Left common carotid artery plus branches (tissue), 1 donor: ENCODE measurements around a stretch of chr10.

DNA sequence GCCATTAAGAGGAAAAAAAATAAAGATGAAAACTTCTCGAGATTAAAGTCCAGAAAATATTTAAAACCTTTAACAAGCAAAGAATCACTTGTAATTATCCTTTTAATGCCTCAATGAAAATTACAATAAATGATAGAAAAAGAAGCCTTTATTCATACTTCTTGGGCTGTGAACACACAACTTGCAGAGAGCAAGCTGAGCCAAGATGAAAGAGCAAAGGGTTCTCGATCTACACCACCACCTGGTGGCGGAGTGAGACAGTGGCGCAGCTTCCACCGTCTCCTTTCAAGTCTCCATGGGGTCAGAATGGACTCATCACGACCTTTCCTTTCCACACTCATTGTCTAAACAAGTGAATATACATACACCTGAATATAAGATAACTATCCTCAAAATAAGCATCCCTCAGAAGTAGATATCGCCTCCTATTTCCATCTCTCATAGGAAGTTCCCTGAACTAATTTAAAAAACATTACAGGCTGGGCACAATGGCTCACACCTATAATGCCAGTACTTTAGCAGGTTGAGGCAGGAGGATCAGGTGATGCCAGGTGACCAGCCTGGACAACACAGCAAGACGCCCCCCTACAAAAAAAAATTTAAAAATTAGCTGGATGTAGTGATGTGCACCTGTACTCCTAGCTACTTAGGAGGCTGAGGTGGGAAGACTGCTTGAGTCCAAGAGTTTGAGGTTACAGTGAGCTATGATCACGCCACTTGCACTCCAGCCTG lies 40.7 kb downstream of the ATE1 start:
- PRO-cap = no peak

- PRO-cap = no peak
Measured at GRCh38 chr10:121917875-121918184, 10.0 kb downstream of the ATE1 start.

GRCh38 chr10:121959926-121960549 lies 15.0 kb downstream of the NSMCE4A start:
- PRO-cap = no peak

DNA sequence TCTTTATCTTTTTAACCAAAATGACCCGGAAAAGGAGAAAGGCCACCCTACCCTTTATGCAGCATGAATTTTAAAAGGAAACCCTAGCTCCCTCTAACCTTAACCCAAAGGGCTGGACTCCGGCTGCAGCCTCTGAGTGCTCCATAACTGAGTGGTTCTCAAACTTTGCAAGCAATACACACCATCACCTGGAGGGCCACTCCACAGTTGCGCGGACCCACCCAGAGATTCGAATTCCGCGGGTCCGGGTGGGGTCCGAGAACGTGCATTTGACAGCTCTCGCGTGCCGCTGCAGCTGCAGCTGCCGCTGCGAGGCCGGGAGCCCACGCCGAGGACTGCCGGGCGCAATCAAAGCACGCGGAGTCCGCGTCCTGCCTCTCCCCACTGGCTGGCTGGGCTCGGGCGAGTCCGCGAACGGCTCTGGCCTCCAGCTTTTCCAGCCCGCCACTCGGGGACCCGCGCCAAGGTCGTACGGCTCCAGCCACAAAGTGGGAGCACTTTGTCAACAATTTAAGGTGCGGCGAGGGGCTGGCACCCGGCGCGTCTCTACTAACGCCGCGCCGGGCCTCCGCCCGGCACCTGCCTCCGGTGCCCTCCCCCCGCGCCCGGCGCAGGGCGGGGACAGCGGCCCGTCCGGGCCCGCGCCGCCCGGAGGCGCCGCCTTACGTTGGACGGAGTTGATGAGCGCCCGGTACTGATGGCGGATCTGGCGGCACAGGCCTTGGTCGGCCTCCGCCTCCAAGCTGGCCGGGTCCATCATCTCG lies 627 bp downstream of the NSMCE4A start:
- PRO-cap = unidirectional peak, plus-strand start at position 513 of the sequence; bidirectional peak, plus-strand start at position 674 of the sequence, minus-strand start at position 548 of the sequence

- PRO-cap = no peak
Measured at GRCh38 chr10:121976592-121977159, 1.7 kb upstream of the NSMCE4A start.

GRCh38 chr10:122044676-122045511 lies 55.9 kb downstream of the TACC2 start:
- PRO-cap = no peak

DNA sequence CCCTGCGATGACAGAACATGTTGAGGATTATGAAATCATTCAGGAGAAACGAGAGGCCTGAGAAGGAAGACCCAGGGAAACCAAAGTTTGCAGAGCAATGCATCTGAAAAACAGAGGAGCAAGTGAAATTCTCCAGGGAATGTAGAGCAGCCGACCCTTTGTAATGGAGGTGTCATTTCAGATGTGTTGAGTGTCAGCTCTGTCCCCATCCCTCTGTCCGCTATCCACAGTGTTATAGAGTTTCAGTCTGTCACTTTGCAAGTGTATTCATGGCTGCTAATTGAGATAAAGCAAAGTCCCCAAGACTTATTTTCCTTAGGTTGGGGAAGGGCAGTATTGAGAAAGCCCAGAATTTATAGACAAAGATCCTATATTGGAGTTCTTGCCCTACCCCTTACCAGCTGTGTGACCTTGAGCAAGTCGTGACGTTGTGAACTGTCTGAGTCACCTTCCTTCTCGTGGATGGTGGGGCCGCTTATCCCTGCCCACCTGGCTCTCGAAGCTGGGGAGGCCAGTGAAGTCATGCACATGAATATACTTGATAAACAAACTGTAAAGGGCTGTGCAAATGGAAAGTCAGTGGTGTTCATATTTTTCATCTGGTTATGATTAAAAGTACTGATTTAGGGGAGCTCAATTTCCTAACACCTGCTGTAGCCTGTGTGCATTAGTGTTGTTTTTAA lies 127.3 kb downstream of the TACC2 start:
- PRO-cap = no peak

DNA sequence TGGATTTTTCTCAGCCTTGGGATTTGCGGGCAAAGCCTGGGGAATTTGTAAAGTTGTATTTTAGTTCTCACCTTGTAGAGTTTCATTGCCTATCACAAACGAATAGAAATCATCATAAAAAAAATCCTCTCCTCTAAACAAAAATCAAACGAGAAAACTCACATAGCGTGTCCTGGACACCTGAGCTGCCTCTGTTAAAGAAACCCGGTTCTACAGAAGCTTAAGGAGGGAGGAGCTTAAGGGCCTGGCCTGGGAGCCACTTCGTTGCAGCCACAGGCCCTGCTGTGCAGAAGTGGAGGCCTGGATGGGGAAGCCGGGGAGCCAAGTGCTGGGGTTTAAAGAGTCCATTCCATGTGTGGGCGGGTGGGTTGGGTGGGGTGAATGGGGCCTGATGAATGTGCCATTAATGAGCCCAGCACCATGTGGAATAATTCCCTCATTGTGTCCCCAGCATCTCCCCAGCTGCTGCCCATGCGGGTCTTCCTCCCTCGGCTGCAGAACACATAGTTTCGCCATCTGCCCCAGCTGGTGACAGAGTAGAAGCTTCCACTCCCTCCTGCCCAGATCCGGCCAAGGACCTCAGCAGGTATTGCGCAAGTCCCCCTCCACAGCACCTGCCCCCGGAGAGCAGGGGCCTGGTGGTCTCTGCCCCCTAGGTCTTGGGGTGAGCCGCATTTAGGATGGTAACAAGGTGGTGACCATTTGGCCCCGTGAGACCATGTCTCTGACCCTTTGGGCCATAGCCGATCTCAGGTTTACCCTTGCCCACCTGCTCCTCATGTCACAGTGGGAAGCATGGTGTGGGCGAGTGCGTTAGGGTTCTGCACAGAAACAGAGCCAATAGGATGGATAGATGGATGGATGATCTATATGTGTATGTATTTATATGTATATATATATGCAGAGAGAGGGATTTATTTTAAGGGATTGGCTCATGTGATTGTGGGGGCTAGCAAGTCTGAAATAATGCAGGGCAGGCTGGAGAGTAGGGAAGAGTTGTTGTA lies 127.7 kb upstream of the BTBD16 start:
- PRO-cap = no peak

DNA sequence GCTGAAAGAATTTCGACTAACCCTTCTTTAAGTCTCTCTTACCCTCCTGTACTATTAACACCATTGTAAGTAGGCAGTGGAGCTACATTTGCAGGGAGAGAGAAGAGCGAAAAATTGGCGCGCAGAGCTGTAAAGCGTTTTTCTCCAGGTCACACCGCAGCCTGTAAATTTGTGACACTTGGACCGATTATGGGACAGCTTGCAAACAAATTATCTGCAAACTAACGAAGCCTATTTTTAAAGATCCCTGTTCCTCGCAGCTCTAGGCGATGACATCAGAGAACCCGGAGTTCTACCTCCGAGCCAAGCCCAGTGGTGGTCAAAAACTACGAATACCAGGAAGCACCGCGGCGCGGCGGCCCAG lies 375 bp upstream of the PLEKHA1 start:
- PRO-cap = no peak

- PRO-cap = no peak
Measured at GRCh38 chr10:122375787-122375967, 1.2 kb downstream of the PLEKHA1 start.

- PRO-cap = no peak
Measured at GRCh38 chr10:122407777-122408101, 33.2 kb downstream of the PLEKHA1 start.

- PRO-cap = no peak
Measured at GRCh38 chr10:122460678-122461297, 565 bp upstream of the HTRA1 start.

GRCh38 chr10:122588736-122589287 lies 28.3 kb downstream of the DMBT1 start:
- PRO-cap = no peak

DNA sequence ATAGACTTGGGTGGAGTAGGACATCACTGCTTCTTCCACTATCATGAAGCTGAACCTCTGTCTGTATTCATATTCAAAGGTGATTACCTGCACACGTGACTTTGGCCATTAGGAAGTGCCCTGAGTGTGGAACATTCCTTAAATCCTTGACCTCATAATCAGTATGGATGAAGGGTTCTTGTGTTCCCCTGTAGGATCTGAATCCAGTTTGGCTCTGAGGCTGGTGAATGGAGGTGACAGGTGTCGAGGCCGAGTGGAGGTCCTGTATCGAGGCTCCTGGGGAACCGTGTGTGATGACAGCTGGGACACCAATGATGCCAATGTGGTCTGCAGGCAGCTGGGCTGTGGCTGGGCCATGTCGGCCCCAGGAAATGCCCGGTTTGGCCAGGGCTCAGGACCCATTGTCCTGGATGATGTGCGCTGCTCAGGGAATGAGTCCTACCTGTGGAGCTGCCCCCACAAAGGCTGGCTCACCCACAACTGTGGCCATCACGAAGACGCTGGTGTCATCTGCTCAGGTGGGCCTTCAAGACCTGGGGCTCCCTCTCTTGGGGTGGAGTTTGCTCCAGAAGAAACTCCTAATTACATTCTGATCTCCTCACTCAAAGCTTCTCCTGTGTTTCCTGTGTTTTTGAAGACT lies 51.7 kb upstream of the SPADH start:
- PRO-cap = no peak

DNA sequence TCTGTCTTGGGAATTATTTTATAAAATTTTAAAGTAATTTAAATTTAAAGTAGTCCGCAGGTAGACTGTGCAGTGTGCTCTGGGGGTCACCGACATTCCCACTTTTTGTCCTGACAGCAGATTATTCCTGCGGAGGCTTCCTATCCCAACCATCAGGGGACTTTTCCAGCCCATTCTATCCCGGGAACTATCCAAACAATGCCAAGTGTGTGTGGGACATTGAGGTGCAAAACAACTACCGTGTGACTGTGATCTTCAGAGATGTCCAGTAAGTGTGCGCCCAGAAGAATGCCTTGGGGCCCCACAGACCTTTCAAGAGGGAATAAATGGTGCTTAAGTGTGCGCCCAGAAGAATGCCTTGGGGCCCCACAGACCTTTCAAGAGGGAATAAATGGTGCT lies 39.6 kb upstream of the SPADH start:
- PRO-cap = no peak

DNA sequence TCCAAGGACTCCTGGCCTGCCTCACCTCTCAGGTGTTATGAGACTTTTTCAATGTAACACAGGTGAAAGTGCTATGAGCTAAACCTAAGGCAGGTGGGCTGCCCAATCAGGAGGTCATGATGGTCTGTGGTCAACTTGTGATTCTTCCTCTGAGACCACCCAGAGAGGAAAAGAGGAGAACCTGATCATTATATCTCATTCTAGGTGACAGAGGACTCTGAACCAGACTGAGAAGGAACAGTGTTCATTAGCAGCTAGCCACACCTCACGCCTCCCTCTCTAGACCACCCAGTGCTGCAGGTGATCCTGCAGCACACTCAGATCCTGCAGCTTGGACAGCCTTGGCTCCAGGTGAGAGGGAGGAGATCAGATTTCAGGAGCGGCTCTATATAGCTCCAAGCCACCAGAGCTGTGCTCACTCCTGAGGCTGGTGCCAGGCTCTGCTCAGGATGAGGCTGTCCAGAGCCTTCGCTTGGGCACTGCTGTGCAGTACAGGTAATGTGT lies 15.5 kb upstream of the SPADH start:
- PRO-cap = no peak

DNA sequence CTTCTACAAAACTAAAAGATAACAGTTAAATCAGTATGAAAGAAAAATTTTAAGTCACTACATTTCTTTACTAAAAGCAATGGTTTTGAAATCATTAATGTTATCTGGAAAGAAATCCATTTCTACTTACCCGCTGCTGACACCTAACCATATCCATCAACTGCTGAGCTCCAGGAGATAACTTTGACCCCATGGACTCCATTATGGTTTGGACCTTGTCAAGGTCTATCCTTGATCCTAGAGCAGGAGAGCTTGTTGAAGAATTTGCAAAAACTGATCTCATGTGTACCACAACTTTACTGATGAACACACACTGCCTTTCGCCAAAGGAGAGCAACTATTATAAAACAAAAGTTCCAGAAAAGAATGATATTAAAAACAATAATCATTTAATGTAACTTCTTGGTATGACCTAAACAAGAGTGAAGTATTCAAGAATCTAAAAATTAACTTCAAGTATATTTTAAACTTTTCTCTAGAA lies 5.5 kb downstream of the C10orf88 start:
- PRO-cap = no peak

DNA sequence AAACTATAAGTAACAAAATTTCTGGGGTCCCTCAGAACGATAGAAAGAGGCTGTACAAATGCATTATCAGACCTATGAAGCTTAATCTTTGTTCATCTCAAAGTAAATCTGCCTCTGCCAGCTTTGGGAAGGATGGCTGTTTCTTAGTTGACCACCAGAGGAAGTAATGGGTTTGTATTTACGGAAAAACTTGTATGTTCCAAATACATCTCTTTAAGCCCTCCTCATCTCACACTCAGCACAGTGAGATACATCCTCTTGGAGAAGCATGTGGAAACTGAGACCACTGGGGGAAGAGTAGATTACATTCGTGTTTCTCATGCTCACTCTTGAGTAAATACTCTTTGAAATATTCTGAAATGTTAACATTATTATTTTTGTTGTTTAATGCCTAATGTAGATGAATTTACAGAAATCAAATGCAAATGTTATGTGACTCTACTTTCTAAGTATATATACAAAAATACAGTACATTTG lies 1.0 kb downstream of the PSTK start:
- PRO-cap = no peak

DNA sequence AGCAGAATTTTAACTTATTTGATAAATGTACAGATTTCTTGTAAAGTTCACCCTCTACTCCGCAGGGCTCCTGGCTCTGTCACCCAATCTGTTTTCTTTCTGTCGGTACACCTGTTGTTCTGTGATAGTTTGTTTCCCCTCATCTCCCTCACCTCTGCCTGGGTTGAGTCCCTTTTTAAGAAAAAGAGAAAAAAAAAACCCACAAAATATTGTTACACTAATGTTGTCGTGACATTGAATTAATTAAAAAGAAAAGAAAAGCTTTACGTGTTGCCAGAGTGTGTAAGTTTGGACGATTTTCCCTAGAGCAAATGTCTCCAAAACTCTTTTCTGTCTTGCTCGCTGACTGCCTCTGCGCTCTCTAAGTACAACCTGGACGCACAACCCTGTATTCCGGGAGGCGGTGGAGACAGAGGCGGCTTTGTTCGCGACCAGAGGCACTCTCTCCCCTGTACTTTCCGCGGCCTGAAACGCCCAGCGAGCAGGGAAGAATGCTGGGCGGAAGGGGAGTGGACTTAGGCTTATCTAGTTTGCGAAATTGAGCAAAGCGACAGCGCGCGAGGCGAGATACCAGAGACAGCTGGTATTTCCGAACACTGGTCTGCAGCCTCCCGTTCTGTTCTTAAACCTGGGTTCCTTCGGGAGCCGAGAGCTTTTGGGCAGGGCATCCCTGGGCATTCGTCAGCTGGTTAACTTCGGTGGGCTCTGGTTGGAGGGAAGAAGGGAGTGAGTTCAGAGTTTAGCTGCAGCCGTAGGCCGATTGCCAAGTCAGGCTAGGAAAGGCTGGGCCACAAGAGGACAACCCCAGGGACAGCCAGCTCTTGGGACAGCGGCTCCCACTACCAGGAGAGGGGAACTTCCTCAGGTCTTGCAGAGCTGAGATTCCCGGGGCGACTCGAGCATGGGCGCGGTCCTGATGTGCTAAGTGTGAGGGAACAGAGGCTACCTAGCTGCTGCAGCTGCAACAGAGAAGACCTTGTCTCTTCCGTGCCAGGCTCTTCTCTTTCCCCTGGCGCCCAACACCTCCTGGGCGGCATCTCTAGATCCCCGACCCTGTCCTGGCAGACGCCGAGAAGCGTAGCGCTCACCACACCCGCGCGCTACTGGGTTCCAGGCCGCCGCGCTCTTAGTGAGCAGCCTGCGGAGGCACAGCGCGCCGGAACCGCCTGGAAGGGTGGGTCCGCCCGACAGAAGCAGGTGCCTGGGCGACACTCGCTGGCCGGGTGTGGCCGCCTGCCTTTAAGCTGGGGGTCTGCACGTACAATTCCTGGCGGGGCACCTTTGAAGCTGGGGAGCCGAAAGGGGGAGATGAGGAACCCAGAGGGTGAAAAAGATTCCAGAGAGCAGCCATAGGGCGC lies 3.9 kb downstream of the HMX3 start:
- PRO-cap = no peak

DNA sequence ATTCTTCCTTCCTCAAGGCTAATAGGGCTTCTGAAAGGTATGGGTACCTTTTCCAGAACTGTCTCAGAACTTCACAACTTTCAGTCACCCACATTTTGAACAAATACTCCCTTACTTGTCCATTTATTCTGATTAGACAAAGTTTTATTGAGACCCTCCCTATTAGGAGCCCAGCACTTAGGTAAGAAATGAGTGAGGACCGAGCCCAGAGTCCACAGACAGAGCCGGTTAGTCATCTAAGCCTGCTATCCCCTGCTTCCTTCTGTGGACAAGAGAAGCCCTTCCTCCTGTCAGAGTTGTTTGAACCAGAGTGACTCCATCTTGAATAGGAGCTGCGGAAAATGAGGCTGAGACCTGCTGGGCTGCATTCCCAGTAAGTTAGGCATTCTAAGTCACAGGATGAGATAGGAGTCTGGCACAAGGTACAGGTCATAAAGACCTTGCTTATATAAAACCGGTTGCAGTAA lies 109.1 kb downstream of the CPXM2 start:
- PRO-cap = no peak